Heart (tissue), 3 donors: Measurements from ENCODE around the gene C5orf24.

DNA sequence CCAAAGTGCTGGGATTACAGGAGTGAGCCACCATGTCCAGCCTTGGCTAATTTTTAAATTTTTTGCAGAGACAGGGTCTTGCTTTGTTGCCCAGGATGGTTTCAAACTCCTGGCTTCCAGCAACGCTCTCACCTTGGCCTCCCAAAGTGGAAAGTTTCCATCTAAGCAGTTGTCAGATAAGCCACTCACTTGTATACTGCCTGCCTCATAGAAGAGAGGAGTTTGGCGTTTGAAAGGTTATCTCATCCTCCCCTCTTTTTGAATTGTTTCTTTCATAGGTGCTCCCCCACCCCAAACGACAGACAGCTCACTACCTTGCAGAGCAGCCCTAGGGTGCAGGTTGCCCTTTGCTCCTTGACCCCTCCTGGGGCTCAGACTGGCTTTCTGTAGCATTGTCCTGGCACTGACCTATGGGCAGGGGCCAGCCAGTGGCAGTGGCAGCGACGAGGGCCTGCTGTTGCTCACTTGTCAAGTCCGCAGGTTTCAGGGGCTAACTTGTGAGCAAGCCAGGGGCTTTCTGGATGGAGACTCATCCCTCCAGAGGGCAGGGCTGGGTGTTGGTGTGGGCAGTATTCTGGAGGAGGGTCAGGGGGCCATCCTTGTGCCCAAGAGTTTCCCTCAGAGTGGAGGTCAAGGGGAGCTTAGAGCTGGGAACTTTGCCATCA, 53.2 kb upstream of the CDKN2AIPNL start:
- RAMPAGE, long total RNA, 2 experiments: no peak in any of the 2 experiments

DNA sequence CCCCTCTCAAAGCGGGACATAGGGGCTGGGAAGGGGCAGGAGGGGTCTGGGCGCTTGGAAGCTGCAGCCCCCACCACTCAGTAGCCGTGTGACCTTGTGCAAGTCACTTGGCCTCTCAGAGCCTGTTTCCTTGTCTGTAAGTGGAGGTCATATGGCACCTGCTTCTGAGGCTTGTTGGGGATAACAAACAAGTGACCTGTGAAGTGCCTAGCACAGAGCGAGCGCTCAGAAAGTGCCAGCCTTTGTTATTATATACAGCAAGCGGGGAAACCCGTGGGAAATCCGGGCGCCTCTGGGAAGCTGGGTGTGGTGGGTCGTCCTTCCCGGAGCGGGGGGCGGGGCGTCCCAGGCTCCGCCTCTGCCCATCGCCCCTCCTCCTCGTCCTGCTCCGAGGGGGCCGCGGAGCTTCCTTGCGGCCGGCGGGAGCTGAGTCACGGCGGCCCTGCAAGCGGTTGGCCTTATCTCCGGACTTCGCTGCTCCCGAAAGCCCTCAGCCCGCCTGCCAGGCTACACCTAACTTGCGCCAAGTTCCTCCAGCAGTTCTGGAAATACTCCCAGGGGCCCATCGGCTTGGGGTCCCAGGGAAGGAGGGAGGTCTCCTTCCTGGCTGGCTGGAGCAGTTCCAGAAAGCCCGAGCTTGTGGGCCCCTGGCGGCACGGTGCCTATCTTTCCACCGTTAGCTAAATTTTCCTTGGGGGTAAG, 54.0 kb upstream of the CDKN2AIPNL start:
- RAMPAGE, long total RNA, 2 experiments: start-site peak on the minus strand in 1 of 2 experiments, centred at position 292 of the sequence, 11 reads per replicate

GRCh38 chr5:134524529-134524770, 1.0 kb upstream of the JADE2 start:
- RAMPAGE, long total RNA, 2 experiments: no peak in any of the 2 experiments

- RAMPAGE, long total RNA, 2 experiments: no peak in any of the 2 experiments
Measured at GRCh38 chr5:134527938-134528664, 2.6 kb downstream of the JADE2 start.

- RAMPAGE, long total RNA, 2 experiments: no peak in any of the 2 experiments
Measured at GRCh38 chr5:134555785-134556442, 30.4 kb downstream of the JADE2 start.

DNA sequence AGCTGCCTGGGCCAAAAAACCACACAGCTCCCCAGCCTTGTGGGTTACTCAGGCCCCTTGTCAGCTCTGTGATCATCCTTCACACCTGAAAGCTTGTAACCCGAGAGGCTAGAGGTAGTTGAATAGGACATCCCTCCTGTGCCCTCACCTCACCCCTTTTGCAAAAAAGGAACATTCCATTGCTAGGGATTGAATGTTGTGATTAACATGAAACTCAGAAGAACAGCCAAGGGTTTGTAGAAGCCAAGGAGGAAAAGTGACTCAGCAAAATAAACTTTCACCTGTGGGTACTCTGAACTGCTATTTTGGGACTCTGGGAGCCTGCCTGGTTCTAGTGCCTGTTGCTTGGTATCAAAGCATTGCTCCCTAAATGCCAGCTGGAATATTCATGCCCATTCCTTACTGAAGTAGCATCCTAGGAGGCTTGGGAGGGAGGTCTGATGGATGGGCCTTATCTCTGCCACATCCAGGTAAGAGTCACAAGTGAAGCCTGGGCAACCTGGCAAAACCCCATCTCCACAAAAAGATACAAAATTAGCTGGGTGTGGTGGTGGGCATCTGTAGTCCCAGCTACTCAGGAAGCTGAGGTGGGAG, 40.2 kb downstream of the SAR1B start:
- RAMPAGE, long total RNA, 2 experiments: no peak in any of the 2 experiments

- RAMPAGE, long total RNA, 2 experiments: no peak in any of the 2 experiments
Measured at GRCh38 chr5:134661005-134661755, 12.6 kb downstream of the SEC24A start.

DNA sequence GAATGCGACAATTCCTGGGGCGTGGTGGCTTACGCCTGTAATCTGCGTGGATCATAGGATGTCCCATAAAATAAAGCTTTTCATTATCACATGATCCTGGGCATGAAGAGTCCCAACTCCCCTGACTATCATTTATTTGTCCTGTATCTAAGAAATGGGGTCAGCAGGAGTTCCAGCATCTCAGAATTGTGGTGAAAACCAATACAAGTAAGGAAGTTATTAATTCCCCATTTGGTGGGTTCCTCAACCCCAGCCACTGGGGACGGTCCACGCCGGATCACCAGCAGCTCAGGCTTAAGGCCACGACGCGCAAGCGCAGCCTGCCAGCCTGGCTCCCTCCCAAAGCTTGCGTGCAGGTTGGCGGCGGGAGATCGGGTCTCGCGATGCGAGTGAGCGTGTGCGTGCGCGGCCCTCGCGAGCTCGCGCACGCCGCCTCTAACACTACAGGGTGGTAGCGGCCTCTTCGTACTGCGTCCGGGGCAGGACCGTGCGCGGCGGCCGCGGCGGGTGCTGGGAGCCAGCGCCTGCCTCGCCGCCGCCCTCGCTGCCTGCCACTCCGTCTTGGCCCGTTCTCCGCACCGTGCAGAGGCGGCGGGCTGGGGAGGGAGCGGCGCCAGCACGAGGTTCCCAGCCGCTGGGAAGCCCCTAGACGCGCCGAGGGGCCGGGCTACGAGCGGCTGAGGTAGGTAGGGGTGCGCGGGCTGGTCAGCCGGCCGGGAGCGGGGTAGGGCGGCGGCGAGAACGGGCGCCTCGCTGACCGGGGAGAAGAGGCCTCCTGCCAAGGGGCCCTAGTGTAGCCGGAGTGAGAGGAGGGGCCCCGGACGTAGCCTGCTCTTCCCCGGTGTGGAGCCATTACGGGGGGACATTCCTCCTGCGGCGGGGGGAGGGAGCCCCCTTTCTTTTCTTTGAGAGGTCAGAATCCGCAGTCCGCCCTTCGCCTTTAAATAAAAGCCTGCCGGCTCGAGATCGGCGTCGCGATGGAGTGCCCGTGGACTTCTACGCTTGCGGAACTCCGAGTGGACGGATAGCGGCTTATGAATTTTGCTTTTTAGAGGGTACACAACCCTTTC, at the start of gene C5orf24:
TSS of gene C5orf24 (plus strand) at position 438 of the 1,070 bp plus-strand sequence.
- RAMPAGE, long total RNA, 2 experiments: start-site peak on the plus strand in 2 of 2 experiments, centred at positions 499 to 539 of the sequence, 351 to 669 reads per replicate

DNA sequence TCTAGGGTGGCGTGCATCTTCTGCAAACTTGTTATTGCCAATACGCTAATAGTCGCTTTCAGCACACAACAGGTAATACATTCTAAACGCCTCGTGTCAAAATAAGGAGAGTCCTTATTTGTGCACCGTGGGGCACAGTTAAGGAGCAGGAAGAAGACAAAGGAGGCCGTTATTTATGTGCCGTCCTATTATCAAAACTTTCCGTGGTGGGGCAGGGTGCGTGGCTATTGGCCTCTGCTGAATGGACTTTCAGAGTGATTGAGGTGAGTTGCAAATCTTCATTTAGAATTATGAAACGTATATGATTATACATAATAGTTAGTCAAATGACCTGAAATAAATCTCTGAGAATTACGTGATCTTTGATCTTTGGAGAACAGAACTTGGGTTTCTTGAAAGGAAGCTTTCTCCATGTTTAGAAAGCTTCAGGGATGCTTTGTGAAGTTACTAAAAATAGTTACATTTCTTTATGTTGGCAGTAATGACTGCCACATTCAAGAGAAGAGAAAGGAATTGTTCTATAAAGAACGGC, 899 bp downstream of the C5orf24 start:
- RAMPAGE, long total RNA, 2 experiments: no peak in any of the 2 experiments

DNA sequence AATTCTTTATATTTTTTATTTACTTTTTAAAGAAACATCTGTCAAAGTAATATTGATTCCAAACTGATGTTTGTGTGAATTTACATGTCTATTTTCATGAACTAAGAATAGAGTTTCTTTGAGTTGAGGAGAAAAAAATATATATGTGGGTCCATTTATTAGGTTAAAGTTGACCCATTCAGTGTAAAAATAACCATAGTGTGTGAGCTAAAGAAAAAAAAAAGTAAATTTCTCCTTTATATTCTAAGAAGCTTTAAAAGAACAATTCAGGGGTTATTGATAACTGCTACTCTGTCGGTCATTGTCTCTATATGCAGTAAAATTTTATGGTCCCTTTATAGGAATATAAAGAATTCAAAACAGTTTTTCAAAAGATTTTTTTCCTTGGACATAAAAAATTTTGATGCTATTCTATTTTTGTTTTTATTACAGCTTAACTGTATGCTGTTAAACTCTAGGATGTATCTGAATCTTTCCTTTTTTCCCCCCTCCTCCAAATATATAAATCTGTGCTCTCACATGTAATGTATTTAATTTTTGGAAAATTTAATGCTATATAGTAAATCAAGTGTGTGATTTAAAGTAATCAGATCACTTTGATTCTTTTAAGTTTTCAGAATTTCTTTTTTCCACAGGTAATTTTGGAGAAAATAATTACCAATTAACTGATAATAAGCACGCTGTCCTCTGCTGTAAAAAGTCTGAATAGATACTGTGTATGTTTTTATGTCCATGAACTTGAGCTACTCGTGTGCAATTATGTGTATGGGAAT, 13.3 kb downstream of the C5orf24 start:
- RAMPAGE, long total RNA, 2 experiments: no peak in any of the 2 experiments

DNA sequence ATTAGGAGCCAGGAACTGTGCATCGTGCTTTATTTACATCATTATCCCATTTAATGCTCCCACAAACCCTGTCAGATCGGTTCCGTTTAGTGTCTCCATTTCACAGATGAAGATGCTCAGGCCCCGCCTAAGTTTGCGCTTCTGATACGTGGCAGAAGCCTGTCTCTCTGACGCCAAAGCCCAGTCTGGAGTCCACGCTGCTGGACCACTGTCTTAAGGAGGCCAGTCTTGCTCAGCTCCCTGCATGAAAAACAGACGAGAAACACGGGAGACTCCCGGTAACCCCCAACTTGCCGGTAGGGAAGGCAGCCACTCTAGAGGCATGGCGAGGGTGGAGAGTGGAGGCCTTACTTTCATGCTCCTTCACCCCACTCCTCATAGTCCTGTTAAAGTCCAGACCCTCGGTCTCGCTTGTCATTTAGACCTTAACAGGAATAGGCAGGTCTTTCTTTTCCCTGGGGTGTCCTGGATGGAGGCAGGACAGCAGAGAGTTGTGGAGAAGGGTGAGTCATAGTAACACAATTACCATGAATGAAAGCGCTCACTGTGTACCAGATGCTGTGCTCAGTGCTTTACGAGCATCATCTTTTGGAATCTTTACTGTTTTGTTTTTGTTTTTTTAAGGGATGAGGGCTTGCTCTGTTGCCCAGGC, 848 bp downstream of the TXNDC15 start:
- RAMPAGE, long total RNA, 2 experiments: no peak in any of the 2 experiments

GRCh38 chr5:134935568-134935956, 30.6 kb downstream of the PCBD2 start:
- RAMPAGE, long total RNA, 2 experiments: no peak in any of the 2 experiments

DNA sequence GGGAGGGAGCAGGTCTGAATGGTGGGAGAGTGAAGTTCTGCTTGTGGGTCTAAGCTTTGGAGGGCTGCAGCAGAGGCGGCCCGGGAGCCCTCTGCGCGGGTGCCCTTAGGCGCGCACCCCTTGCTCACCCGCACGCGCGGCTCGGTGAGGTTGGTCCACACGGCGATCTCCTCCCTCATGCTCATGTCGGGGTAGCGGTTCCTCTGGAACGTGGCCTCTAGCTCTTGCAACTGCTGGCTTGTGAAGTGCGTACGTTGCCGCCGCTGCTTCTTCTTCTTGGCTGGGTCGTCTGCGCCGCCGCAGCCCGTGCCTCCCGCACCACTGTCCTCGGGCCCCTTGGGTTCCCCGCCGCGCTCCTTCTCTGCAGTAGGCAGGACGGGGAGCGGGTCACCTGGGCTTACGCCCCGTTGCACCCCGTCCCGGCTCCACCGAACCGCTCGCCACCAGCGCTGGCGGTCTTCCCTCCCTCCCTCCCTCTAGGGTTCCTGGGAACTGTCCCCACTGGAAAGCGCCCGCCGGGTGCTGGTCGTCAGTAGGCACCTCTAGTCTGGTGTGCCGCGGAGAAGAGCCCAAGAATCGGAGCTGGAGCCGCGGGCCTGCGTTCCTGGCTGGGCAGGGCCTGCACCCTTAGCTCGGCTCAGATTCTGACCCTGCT, 2.8 kb downstream of the PITX1 start:
- RAMPAGE, long total RNA, 2 experiments: no peak in any of the 2 experiments

- RAMPAGE, long total RNA, 2 experiments: no peak in any of the 2 experiments
Measured at GRCh38 chr5:135032664-135033920, 936 bp downstream of the PITX1 start.

GRCh38 chr5:135035038-135035425, 1.0 kb upstream of the PITX1 start:
- RAMPAGE, long total RNA, 2 experiments: no peak in any of the 2 experiments

DNA sequence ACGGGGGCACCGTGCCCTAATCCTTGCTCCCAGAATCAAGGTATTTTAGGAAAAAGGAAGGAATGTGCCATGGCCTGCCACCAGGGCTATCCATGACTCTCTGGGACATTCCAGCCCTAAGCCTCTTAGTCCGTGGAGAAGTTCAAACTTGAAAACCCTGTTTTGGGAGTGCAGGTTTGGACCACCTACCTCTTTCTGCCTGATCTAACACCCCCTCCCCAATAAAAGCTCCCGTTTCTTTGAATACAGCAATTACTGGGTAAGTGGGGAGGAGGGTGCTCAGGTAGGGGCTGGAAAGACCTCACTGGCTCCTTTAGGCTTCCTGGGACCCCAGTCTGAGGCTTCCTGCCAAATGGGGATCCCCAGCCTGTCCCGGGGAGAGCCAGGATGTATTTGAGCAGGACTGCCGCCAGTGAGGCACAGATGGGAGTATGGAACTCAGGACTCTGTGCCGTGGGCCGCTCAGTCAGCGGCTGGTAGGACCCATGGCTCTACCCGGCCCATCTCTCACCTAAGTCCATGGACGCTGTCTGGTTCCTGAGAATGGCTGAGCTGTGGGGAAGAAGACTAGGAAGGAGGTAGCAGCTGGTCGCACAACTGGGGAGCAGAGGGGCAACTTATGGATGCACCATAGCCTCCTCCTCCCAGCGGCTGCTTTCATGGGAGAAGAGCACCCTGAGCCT, 3.7 kb upstream of the PITX1 start:
- RAMPAGE, long total RNA, 2 experiments: no peak in any of the 2 experiments

- RAMPAGE, long total RNA, 2 experiments: no peak in any of the 2 experiments
Measured at GRCh38 chr5:135127750-135128319, 93.8 kb upstream of the PITX1 start.

- RAMPAGE, long total RNA, 2 experiments: no peak in any of the 2 experiments
Measured at GRCh38 chr5:135386970-135387353, 12.1 kb downstream of the MACROH2A1 start.

DNA sequence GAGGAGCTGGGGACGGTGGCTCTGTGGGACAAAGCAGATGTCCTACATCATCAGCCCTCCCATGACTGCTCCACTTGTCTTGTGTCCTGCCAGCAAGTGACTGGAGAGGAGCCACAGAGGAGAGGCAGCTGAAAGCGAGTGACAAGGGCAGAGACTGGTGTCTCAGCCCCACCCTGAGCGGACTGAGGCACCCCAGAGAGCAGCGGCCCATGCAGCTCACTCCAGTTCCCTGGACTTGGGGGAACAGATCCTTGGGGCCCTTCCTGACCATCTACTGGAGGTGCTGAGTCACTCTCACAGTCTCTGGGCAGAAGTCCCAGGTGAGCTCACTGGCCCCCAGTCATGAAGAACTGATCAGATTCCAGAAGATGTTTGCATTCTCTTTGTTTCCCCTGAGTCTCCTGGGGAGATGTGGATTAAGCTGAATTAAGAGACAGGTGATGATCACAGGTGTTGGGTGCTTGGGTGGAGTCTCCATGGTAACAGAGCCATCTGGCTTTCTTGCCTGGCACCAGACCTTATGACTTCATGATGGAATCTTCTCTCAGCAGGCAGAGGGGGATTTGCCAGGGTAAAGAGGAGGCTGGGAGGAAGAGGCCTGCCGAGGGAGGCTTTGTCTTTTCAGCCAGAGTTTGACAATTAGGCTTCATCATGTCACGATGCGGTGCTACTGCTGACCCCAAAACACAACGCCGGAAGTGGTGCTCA, 13.1 kb upstream of the SLC25A48 start:
- RAMPAGE, long total RNA, 2 experiments: no peak in any of the 2 experiments

GRCh38 chr5:136042699-136043384, 14.1 kb downstream of the TGFBI start:
- RAMPAGE, long total RNA, 2 experiments: no peak in any of the 2 experiments